Measurements from ENCODE around the gene MVD.

GRCh38 chr16:88258777-88259753 lies 123.7 kb upstream of the ZNF469 start:
- RRBS = no CpG with 5 or more reads among the region's 38 CpGs
CAGE:
- cytosol, long polyA plus RNA = no peak
- long polyA plus RNA = no peak
- nucleus, long polyA plus RNA = no peak

GRCh38 chr16:88315578-88316328 lies 67.0 kb upstream of the ZNF469 start:
- RRBS = 60% methylated on average over 10 of the region's 29 CpGs
CAGE:
- cytosol, long polyA plus RNA = no peak
- long polyA plus RNA = no peak
- nucleus, long polyA plus RNA = no peak

- RRBS = 89% methylated on average over 3 of the region's 13 CpGs
CAGE:
- cytosol, long polyA plus RNA = no peak
- long polyA plus RNA = no peak
- nucleus, long polyA plus RNA = no peak
These were observed 42.3 kb upstream of the ZNF469 start for GRCh38 chr16:88340371-88340928.

- RRBS = no CpG with 5 or more reads among the region's 7 CpGs
CAGE:
- cytosol, long polyA plus RNA = no peak
- long polyA plus RNA = no peak
- nucleus, long polyA plus RNA = no peak
These were observed 3.8 kb downstream of the ZFPM1 start for GRCh38 chr16:88456791-88457311.

DNA sequence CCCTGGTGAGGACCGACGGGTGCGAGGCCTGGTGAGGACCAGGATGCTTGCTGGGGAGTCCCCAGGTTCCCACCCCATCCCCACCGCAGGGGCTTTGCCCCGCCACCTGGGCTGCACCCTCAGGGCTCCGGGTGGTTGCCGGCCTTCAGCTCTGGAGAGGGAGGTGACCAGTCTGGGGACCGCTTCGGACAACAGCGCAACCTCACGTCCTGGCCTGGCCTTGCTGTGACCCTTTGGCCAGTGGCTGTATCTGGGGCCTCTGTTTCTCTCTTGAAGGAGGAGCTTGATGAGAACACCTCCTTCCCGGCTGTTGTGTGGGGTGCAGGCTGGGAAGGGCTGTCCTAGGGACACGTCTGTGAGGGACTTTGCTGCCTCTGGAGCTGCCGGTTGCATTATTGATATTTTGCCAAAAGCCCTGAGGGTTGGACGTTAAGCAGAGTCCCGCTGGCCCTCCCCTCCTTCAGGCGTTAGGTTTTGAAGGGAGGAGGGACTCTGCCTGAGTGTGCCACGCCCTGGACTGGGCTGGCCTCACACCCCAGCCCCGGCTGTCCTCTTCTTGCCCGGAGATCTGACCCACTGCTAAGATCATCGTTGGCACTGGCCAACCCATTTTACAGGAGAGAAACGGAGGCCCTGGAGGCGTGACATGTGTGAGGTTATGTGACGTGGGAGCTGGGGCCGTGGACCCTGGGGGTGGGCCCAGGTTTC lies 8.3 kb downstream of the ZFPM1 start:
- RRBS = 73% methylated on average over 3 of the region's 25 CpGs
CAGE:
- cytosol, long polyA plus RNA = no peak
- long polyA plus RNA = no peak
- nucleus, long polyA plus RNA = no peak

DNA sequence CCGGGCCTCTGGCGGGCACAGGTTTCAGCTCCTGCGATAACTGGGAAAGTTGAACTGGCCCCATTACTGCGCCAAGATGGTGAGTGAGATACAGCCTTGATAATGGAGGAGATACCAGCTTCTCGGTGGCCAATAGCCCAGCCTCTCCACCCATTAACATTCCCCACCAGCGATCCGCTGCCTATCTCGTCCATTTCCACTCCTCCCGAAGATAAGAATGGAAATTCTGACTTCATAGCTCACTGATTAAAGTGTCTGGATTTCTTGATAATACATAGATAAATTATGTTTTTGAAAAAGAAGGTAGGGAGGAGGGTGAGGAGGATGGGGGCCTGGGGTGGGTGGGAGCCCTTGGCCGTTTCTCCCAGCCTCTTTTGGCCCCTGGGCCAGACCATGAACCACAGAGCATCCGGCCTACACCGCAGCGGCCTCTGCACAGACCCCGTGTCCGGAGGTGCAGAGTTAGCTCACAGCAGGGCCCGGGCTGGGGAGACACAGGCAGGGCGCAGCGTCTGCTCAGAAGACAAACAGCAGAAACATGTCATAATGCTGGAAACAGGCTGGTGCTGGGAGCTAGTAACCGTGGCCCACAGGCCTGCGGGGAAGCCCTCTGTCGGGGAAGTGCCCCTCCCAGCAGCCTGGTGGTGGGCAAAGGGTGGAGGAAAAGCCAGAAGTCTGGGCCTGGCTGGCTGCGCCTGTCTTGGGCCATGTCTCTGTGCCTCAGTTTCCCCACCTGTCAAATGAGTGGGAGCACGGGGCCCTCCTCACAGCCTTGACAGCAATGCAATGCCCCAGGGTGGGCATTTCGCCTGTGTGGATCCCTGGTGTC lies 11.9 kb downstream of the ZFPM1 start:
- RRBS = no CpG with 5 or more reads among the region's 24 CpGs
CAGE:
- cytosol, long polyA plus RNA = no peak
- long polyA plus RNA = no peak
- nucleus, long polyA plus RNA = no peak

- RRBS = no CpG with 5 or more reads among the region's 36 CpGs
CAGE:
- cytosol, long polyA plus RNA = no peak
- long polyA plus RNA = no peak
- nucleus, long polyA plus RNA = no peak
These were observed 13.0 kb downstream of the ZFPM1 start for GRCh38 chr16:88465728-88466763.

DNA sequence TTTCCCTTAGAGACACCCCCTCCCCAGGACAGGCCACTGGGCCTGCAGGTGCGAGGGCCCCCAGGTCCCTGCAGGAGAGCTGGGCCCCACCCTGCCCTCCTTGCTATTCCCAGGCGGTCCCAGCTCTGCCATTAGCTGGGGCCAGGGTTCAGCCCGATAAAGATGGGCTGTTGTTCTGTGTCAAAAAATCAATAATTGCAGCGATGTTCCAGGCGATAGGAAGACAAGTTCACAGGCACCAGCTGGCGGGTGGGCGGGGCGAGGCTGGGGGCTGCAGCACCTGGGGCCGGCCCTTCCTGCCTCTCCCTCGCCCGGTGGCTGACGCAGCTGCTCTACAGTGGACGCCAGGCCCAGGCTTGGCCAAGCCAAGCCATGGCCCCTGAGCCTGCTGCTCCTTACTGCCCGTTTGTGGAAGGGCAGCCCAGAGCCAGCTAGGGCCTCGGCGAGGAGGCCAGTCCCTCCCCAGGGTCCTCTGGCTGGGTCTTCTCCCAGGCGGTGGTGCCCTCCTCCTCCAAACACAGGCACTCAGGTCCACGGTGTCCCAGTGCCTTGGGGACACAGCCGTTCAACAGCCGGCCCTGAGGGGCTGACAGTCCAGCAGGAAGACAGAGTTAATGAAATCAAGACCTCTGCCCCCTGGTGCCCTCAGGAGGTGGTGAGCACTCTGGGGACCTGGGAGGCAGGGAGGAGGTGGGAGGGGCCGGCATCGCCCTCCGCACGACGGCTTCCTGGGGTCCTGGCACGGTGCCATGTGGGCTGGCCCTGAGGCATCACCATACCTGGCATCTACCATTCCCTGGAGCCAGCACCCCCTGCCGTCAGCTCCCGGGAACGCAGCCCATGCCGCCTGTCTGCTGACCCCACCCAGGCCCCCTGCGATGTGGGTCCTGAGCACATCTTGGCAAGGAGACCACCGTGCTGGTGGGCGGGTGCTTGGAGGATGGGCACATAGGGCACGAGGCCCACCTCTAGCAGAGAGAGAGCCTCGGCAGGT lies 52.1 kb downstream of the ZFPM1 start:
- RRBS = no CpG with 5 or more reads among the region's 35 CpGs
CAGE:
- cytosol, long polyA plus RNA = no peak
- long polyA plus RNA = no peak
- nucleus, long polyA plus RNA = no peak

DNA sequence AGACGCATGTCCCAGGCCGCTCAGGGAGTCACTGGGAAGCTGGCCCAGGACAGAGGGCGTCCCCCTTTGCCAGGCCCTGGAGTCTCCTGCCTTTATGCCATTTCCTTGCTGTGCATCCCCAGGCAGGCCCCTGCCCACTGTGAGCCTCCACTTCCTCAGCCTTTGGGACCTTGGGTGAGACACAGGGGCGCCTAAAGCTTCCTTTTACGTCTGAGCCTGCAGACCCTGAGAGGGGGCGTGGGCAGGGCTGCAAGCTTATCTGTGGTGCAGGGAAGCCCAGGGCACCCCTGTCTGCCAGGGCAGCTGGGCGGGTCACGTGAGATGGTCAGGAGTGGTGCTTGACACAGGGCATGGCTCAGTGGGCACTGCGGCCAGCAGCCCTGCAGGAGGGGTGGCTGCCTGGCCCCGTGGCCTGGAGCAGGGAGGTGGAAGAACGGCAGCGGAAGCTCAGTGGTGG lies 54.9 kb upstream of the ZC3H18 start:
- RRBS = no CpG with 5 or more reads among the region's 12 CpGs
CAGE:
- cytosol, long polyA plus RNA = no peak
- long polyA plus RNA = no peak
- nucleus, long polyA plus RNA = no peak

GRCh38 chr16:88530706-88531746 lies 39.2 kb upstream of the ZC3H18 start:
- RRBS = no CpG with 5 or more reads among the region's 27 CpGs
CAGE:
- cytosol, long polyA plus RNA = no peak
- long polyA plus RNA = no peak
- nucleus, long polyA plus RNA = no peak

DNA sequence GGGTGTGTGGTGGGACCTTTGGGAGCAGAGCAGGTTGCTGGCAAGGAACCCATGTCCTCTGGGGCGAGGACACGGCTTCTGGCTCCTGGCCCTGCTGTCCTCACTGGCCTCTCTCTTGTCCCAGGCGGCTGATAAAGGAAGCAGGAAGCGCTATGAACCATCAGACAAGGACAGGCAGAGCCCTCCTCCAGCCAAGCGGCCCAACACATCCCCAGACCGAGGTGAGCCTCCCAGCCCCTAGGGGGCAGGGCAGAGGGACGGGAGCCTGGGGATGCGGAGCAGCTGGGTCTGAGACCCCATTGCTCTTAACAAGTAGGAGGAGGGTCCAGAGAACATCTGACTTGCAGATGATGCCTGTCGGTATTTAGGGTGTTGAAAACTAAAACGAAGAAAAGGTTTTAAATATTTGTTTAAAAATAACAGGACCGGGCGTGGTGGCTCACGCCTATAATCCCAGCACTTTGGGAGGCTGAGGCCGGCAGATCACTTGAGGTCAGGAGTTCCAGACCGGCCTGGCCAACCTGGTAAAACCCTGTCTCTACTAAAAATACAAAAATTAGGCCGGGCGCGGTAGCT lies 9.7 kb upstream of the IL17C start:
- RRBS = no CpG with 5 or more reads among the region's 18 CpGs
CAGE:
- cytosol, long polyA plus RNA = no peak
- long polyA plus RNA = no peak
- nucleus, long polyA plus RNA = no peak

DNA sequence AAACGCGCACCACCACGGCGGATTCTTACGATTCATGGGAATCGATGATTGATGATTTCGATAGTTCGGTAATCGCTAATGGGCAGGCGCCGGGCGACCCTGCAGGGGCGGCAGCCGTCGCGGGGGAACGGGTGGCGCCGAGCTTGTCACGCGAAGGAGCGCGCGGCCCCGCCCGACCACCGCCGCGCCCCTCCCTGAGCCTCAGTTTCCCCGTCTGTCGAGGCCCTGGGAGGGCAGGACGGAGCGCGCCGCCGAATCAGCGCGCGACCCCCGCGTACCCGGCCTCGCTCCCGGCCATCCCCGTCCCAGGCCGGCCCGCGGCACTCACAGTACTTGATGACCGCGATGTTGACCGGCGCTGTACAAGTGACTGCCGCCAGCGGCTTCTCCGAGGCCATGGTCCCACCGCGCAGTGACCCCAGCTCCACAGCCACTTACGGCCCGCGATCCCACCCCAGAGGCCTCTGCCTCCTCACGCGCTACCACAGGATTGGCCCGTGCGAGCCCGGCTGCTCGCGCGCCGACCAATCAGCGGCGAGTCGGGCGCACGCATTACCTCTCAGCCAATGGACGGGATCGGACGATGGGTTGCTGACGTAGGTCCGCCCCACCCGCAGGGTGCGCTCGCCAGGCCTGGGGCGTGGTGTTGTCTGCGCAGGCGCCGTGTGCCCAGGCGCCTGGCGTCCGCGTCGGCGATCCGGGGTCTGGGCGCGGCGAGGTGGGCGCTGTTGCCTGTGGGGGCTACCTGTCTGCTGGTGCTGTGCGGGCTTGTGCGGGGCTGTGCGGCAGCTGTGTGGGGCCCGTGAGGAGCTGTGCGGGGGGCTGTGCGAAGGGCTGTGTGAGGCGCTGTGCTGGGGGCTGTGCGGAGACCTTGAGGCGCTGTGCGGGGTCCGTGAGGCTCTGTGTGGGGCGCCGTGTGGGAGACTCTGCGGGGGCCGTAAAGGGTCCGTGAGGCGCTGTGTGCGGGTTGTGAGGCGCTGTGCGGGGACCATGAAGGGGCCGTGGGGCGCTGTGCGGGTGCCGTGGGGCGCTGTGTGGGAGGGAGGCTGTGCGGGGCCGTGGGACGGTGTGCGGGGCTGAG lies at the start of gene MVD:
MVD (minus strand) TSS at position 409 of the 1,081 bp plus-strand sequence.
- RRBS = no CpG with 5 or more reads among the region's 126 CpGs
CAGE:
- cytosol, long polyA plus RNA = no peak
- long polyA plus RNA = no peak
- nucleus, long polyA plus RNA = no peak

- RRBS = 100% methylated on average over 3 of the region's 39 CpGs
CAGE:
- cytosol, long polyA plus RNA = no peak
- long polyA plus RNA = no peak
- nucleus, long polyA plus RNA = no peak
These were observed 8.0 kb downstream of the CTU2 start for GRCh38 chr16:88713936-88714969.

DNA sequence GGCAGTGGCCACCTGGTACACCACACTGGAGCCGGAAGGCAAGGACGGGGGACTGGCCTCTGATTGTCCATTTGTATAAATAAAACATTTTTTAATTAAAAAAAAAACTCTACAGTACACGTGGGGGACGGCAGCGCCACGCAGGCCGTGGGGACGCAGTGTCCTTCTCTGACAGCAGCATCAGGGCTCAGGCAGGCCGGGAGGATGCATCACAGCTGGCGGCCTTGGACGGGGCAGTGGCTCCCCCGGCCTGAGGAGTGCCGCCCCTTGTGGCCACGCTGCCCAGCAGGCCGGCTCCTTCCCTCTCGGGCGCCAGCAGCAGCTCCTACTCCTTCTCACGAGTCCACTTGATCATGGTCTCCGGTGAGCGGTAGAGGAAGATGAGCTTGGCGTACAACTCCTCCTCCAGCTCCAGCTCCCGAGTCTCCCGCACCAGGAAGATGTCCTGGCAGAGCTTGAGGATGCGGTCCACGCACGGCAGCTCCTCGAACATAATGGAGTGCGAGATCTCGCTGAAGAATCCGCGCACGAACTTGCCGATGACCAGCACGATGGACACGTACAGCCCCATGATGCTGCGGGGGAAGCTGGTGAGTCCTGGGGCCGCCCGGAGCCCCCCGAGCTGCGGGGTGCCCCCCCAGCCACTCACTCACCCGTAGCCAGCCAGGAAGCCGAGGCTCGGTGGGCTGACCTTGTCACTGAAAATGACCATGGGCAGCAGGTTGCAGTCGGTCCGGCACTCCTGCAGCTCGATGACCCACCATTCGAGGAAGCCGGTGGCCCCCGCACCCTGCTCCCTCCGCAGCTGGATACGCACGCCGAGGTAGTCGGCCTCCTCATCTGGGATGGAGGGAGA lies 9.2 kb downstream of the CTU2 start:
- RRBS = 95% methylated on average over 10 of the region's 54 CpGs
CAGE:
- cytosol, long polyA plus RNA = no peak
- long polyA plus RNA = no peak
- nucleus, long polyA plus RNA = no peak

- RRBS = no CpG with 5 or more reads among the region's 17 CpGs
CAGE:
- cytosol, long polyA plus RNA = no peak
- long polyA plus RNA = no peak
- nucleus, long polyA plus RNA = no peak
These were observed 21.4 kb downstream of the PIEZO1 start for GRCh38 chr16:88763465-88764184.

DNA sequence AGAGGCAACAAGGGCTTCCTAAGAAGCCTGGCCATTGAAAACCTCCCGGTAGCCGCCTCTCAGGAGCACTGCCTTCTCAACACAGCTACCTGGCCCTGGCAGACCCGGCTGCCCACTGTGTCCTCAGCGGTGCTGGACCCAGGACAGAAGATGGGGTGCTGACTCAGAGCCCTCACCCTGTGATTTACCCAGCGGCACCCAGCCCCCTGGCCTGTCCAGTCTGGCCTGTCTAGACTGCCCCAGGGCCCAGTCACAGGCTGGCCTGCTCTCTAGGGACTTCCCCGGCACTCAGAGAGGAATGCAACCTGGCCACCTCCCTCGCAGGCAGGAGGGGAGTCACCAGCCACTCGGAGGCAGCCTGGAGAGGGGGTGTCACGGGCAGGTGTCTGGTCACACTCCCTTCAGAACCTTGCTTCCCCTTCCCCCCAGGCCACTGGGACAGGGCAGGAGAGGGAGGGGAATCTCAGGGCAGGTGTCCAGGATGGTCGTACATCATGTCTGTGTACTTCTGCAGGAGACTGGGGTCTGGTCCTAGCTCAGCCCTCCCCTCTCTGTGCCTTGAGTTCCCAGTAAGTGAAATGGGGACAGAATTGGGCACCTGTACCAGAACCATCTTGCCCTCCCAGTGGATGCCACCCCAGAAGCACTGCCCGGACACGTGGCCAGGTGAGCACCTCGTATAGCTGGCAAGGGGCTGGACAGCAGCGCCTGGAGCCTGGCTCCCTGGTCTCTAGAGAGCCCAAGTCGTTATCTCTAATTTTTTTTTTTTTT lies 19.9 kb downstream of the PIEZO1 start:
- RRBS = 81% methylated on average over 3 of the region's 15 CpGs
CAGE:
- cytosol, long polyA plus RNA = no peak
- long polyA plus RNA = no peak
- nucleus, long polyA plus RNA = no peak

- RRBS = no CpG with 5 or more reads among the region's 21 CpGs
CAGE:
- cytosol, long polyA plus RNA = no peak
- long polyA plus RNA = no peak
- nucleus, long polyA plus RNA = no peak
These were observed 1.7 kb downstream of the PABPN1L start for GRCh38 chr16:88864692-88865208.

DNA sequence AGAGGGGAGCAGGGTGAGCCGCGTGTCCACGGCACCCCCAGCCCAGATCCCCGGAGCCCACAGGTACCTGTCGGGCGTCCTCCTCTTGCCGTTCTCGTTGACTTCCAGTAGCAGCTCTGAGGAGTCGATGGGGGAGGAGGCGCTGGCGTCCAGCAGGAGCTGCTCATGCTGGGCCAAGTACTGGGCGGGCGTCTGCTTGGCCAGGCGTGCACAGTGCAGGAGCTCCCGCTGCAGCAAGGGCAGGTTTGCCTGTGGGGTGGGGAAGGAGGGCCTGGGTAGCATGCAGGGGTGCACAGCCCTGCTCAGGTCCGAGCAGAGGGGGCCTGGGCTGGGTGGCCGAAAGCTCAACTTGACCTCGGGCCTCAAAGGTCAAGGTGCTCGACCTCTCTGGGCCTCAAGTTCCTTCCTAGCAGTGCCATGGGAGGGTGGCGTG lies 19.4 kb upstream of the PABPN1L start:
- RRBS = 95% methylated on average over 4 of the region's 20 CpGs
CAGE:
- cytosol, long polyA plus RNA = no peak
- long polyA plus RNA = no peak
- nucleus, long polyA plus RNA = no peak

- RRBS = 44% methylated on average over 2 of the region's 21 CpGs
CAGE:
- cytosol, long polyA plus RNA = no peak
- long polyA plus RNA = no peak
- nucleus, long polyA plus RNA = no peak
These were observed 15.1 kb upstream of the CBFA2T3 start for GRCh38 chr16:88992043-88992511.

DNA sequence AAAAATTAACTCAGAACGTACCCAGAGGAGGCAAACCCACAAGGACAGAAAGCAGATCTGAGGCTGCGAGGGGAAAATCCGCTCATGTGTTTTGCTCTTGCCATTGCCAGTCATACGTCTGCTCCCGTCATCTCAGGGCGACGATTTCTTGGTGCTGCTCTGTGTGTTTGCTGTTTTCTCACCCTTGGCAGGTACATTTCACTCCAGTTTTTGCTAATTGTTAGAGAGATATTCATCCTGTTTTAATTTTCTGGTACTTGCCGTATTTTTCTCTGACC lies 33.4 kb upstream of the ACSF3 start:
- RRBS = no CpG with 5 or more reads among the region's 8 CpGs
CAGE:
- cytosol, long polyA plus RNA = no peak
- long polyA plus RNA = no peak
- nucleus, long polyA plus RNA = no peak

All from SK-N-SH (cell line).